ENCODE results near the genes TNRC6B, SLC25A17, ZC3H7B, TEF and TOB2.

DNA sequence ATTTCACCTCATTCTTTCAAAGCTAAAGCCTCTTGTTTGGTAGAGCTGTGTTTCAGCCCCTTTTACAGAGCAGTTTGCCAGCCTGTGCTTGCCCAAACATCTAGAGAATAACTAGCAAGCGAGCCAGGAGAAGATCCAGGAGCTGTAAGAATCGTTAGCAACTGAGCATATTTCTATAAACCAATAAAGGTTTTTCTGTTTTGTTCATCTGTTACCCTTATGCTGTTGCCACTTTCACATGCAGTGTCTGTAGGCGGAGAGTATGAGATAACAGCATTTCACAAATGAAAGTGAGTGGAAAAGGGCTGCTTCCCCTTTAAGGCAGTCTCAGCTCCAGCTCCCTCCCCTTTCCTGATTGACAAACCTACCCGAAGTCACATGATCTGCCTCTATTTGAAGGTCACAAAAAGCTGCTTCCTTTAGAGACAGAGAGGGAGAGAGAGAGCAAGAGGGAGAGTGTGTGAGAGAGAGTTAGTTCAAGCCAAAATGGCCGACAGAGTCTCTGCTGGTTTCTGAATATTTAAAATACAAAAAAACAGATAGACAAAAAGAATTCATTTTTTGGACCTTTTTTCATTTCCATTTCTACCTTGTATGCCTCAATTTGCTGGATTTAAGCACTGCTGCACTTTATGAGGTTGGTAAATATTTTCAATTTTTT is at the start of gene TNRC6B:
Gene TNRC6B, plus strand, starts transcription at position 422 of the 661 bp plus-strand sequence.
- PRO-cap, result bidirectional peak, plus-strand start at position 422 of the sequence, minus-strand start at position 285 of the sequence

DNA sequence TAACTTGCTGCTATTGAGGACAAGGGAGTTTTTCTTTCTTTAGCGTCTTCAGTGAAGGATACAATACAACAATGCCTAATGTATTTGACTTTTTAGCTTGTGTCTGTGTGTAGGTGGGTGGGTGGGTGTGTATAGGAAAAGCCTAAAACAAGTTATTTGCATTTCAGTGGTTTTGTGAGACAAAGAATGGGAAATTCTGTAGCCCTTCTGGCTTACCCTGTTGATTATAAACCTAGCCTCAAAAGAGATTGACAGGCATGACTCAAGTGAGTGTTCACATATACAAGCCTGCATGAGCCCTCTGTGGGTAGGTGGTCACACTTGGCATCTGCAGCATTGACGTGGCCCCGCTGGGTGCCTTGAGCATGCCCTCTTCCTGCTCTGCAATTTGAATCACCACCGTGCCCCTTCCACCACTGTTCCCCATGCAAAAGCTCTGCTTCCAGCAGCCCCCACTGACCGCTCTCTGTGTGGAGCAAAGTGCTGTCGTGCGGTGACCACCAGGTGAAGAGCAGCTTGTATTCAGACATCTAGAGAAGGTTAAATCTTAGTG is 21.0 kb upstream of the ADSL start:
- PRO-cap, result no peak

- PRO-cap, result no peak
Observed at GRCh38 chr22:40329739-40330600, 16.3 kb upstream of the ADSL start.

DNA sequence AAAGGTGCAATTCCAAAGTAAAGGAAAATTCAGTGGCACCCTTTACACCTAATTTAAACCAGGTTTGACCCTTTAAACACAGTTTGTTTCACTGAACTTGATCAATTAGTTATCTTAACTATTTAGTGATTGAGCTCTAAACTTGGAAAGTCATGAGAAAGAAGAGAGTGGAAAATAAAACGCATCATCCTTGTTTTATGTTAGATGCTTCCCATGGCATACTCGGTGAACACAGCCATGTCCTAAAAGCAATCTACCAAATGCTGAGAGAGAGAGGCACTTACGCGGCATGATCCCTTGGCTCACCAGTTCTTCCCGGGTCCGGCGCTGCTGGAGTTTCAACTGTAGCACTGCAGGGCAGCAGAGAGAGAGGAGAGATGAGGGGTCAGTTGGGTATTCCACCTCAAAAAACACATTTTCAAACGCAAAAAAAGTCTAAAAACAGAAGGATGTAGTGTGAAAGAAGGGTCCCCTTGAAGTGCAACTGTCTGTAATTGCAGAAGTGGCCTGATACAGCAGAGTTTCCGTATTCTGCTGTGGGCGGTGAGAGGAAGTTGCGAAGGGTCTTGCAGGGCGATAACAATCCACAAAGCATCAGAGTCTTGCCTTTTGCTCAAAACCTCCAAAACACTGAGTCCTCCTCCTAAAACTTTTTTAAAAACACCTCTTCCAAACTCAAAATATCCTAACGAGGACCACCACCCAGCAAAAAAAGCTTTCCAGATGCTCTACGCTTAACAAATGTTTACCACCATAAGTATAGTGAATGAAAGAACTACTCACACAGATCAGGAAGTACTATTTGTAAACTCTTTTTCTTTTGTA is 92.8 kb downstream of the SGSM3 start:
- PRO-cap, result bidirectional peak, plus-strand start at position 553 of the sequence, minus-strand start at position 486 of the sequence

- PRO-cap, result no peak
Observed at GRCh38 chr22:40739850-40740452, 60.7 kb downstream of the MCHR1 start.

DNA sequence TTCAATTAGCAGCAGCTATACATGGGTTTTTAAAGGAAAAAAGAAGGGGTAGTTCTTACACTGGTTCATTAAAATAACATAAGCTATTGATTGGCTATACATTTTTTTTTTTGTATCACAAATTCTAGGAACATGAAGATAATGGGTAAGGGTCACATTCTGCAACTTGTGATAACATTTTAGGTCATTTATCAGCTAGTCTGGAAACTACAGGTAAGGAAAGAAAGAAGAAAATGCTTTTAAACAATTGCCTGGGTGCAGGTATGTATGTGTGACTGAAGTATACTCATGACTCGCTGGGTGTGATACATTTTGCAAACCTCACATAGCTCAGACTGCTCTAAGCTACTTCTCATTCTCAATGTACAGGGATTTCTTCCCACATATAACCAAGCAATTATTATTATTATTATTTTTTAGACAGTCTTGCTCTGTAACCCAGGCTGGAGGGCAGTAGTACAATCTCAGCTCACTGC is 67.5 kb downstream of the MCHR1 start:
- PRO-cap, result no peak

- PRO-cap, result bidirectional peak, plus-strand start at chr22:40819487, minus-strand start at chr22:40819361
Observed at GRCh38 chr22:40819148-40820041, at the start of gene SLC25A17. SLC25A17 (minus strand) TSS chr22:40819346.

DNA sequence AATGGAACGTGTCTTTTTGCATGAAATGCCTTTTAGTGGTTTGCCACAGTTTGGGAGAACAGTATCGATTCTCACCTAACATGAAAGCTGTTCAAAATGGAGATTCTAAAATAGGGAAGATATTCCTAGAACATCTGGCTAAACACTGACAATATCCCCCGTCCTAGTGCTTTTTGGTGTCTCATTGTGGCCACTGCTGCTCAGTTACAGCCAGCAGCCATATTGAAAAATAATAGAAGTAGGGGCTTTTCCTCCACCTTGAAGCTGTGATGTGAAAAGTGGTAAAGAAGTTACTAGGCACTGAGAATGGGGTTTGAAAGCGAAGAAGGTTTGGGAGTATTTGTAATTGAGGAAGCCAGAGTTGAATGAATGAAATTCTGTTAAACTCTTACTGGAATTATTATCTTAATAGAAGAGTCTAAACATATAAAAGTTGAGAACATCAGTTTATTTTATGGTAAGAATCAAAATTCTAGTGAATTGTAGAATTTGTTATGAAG is 1.1 kb downstream of the RBX1 start:
- PRO-cap, result no peak

- PRO-cap, result no peak
Observed at GRCh38 chr22:40963929-40964345, 12.8 kb downstream of the RBX1 start.

DNA sequence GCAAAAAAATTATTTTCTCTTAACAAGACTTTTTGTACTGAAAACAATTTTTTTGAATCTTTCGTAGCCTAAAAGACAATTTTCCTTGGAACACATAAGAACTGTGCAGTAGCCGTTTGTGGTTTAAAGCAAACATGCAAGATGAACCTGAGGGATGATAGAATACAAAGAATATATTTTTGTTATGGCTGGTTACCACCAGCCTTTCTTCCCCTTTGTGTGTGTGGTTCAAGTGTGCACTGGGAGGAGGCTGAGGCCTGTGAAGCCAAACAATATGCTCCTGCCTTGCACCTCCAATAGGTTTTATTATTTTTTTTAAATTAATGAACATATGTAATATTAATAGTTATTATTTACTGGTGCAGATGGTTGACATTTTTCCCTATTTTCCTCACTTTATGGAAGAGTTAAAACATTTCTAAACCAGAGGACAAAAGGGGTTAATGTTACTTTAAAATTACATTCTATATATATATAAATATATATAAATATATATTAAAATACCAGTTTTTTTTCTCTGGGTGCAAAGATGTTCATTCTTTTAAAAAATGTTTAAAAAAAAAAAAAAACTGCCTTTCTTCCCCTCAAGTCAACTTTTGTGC is 26.0 kb upstream of the L3MBTL2 start:
- PRO-cap, result no peak

- PRO-cap, result no peak
Observed at GRCh38 chr22:41216935-41217444, 11.9 kb downstream of the L3MBTL2 start.

GRCh38 chr22:41261521-41262138 is 20.9 kb upstream of the CHADL start:
- PRO-cap, result no peak

DNA sequence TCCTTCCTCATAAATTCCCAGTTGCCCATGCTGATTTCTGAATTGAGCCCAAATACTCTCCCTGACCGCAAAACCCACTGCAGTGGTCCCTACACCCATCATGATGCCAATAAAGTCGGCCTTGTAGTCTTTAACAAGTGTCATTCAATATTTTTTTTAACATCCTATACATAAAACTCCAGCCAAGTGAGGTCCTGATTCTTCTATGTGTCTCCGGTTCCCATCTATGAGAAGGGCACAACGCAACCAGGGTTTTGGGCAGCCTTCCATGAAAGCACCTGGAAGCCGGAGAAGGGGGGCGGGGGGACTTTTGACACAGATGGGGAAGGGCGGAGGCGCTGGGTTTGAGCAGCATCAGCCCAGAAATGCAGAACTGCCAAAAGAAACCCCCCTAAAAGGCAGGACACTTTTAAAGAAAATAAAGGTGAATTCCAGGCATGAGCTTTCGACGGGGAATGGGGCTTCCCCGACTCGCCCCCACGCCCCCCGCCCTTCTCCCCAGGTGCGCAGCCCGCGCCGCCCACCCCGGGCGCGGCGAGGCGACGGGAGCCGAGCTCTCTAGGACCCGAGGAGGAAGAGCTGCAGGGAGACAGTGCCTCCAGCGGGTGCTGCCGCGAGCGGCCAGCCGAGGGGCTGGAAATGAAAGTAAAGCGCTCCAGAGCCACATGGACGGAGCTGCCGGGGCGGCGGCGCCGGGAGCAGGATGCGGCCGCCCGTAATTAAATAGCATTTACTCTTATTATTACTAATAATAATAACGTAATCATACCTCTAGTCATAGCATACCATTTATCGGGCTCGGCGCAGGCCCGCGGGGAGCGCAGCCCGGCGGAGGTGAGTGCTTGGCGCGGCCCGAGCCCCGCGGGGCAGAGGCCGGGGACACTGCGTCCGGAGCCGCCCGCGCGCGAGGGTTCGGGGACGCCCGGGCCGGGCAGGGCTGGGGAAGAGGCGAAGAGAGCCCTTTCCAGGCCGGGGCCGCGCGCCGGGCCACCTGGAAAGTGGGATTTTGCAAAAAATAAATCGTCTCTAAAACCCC is at the start of gene ZC3H7B:
Gene ZC3H7B, plus strand, starts transcription at position 587 of the 1,036 bp plus-strand sequence.
- PRO-cap, result bidirectional peak, plus-strand start at position 666 of the sequence, minus-strand start at position 573 of the sequence

GRCh38 chr22:41344023-41344462 is 37.7 kb upstream of the TEF start:
- PRO-cap, result no peak

DNA sequence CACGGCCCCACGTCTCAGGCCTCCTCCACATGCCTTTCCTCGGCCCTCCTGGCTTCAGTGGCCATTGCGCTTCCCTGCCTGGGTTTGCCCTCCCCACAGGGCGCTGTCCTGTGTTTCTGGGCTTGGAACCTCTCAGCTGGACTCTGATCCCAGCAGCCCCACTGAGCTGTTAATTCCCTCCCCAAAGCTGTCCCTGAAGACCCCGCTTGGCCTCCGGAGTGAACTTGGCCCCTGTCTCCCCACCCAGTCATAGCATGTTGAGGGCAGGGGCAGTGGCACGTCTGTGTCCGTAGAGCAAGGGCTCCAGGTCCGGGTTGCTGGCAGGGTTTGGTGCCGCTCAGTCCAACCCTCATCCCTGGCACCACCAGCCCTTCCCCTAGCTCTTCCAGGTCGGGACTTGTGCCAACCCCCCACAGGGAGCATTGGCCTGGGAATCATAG is 34.4 kb upstream of the TEF start:
- PRO-cap, result no peak

- PRO-cap, result bidirectional peak, plus-strand start at chr22:41367455, minus-strand start at chr22:41367188
Observed at GRCh38 chr22:41366893-41367828, 14.6 kb upstream of the TEF start.

DNA sequence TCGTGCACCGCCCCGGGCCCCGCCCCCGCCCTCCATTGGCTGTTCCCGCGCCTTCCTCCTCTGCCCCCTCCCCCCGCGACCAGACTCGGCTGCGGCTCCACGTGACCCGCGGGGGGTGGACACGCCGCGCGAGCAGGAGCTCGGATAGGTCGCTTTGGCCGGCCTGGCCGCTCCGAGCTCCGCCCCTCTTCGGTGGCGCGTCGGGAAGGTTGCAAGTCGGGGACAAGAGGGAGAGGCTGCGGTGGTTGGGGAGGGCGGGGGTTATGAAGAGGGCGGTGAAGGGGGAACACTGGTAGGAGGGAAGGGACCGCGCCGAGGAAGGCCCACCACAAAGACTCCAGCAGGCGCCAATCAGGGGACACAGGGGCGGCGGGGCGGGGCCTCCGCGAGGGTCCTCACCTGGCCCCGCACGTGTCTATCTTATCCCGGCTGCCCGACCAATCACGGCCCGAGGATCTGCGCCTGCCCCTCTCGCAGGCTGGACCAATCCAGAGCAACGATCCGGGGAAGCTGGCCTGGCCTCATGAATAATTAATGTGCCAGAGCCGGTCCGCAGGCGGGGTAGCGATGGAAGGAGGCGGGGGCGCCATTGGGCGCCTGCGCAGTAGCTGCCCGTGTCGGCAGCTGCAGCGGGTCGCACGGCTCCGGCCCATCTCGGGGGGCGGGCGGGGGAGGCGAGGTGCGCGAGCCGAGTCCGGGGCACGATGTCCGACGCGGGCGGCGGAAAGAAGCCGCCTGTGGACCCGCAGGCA is at the start of gene TEF:
Gene TEF, plus strand, starts transcription at position 602 of the 752 bp plus-strand sequence.
- PRO-cap, result bidirectional peak, plus-strand start at position 122 of the sequence, minus-strand start outside the sequence; bidirectional peak, plus-strand start at position 604 of the sequence, minus-strand start at position 353 of the sequence

- PRO-cap, result no peak
Observed at GRCh38 chr22:41403606-41404398, 22.1 kb downstream of the TEF start.

DNA sequence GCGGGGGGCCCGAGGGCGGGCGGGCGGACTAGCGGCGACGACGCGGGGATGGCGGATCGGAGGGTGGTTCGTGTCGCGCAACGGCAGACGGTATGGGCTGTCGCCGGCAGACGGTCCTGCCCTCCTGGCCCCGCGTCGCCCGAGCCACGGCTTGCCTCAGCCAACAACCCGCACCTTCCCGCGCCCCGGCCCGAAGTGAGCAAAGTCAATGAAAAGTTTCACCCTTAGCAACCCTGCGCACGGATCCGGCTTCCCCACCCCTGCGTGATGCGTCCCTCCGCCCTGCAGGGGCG is at the start of gene TOB2:
Gene TOB2, minus strand, starts transcription at position 201 of the 293 bp plus-strand sequence.
- PRO-cap, result bidirectional peak, plus-strand start outside the sequence, minus-strand start at position 197 of the sequence

- PRO-cap, result no peak
Observed at GRCh38 chr22:41468046-41468566, 386 bp downstream of the PHF5A start.